ENCODE measurements around a stretch of chr17.

GRCh38 chr17:3029474-3029838 lies 34.0 kb downstream of the OR1D5 start:
- PRO-cap, 2 experiments, result no peak in any of the 2 experiments
- RAMPAGE, long total RNA, 4 experiments, result no peak in any of the 4 experiments

GRCh38 chr17:3512584-3512803 lies 36.7 kb downstream of the ASPA start:
- PRO-cap, 2 experiments, result no peak in any of the 2 experiments
- RAMPAGE, long total RNA, 4 experiments, result no peak in any of the 4 experiments

DNA sequence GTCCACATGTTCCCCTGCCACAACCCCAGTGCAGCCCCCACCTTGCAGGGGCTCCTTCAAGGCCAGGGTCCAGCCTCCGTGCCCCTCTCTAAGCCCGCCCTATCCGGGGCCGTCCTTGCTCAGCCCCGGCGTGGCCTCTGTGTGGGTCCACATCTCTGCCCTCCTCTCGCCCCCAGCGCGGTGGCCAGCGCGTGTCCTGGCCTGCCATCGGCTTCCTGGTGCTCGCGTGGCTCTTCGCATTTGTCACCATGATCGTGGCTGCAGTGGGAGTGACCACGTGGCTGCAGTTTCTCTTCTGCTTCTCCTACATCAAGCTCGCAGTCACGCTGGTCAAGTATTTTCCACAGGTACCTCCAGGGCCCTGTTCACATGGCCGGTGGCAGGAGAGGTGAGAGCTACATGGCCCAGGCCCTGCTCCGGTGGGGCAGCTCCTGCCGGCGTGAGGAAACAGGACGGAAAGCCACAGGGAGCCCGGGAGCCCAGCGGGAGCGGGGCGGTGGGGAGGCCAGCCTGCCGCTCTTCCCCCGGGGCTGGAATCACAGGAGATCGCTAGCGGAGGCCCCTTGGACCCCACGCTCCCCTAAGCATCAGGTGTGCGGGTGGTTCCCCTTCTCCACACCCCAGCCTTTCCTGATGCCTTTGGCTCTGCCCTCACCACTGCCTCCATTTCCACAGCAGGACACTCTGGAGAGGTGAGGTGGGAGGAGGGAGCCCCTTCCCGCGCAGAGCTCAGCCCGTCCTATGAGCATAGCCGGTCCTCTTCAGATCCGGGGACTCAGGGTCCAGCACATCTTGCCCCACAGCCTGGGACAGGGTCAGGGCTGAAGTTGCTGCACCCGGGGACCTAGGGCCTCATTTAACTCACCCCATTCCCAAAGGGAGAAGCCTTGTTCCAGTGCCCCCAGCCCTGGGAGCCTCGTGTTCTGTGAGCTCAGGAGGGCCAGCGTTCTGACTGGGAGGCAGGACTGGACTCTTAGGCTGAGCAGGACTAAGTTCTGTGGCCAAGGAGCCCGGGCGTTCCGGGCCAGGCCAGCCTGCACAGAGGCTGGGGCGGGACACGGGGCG lies 10.2 kb downstream of the TAX1BP3 start:
- PRO-cap, 2 experiments, result no peak in any of the 2 experiments
- RAMPAGE, long total RNA, 4 experiments, result no peak in any of the 4 experiments

DNA sequence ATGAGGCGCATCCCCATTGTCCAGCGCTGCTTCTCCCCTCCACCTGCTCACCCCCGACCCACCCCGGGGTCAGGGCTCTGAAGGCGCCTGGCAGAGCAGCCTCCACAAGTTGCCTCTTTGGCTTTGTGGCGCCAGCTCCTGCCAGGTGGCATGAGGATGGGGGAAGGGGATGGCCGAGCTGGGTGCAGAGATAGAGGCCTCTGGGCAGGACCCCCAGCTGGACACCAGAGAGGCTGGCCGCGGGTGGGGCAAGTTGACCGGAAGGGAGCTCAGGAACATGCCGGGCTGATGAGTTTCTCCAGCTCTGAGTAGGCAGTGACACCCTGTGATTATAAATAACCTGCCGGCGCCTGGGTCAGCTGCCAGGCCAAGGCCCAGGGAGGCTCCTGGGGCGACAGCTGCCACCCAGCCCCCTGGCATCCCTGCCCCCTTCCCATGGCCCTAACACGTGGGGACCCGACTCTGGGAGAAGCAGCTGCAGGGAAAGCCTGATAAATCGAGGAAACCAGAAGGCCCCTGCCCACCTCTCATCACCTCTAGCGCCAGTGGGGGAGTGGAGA lies 758 bp downstream of the P2RX5 start:
- PRO-cap, 2 experiments, result peak in 1 of 2 experiments; most common plus-strand start position 494 of the sequence (in 1)
- RAMPAGE, long total RNA, 4 experiments, result no peak in any of the 4 experiments

- PRO-cap, 2 experiments, result no peak in any of the 2 experiments
- RAMPAGE, long total RNA, 4 experiments, result no peak in any of the 4 experiments
Measured at GRCh38 chr17:3724048-3724818, 530 bp downstream of the HASPIN start.

- PRO-cap, 2 experiments, result no peak in any of the 2 experiments
- RAMPAGE, long total RNA, 4 experiments, result no peak in any of the 4 experiments
Measured at GRCh38 chr17:3770421-3770938, 30.5 kb downstream of the ITGAE start.

DNA sequence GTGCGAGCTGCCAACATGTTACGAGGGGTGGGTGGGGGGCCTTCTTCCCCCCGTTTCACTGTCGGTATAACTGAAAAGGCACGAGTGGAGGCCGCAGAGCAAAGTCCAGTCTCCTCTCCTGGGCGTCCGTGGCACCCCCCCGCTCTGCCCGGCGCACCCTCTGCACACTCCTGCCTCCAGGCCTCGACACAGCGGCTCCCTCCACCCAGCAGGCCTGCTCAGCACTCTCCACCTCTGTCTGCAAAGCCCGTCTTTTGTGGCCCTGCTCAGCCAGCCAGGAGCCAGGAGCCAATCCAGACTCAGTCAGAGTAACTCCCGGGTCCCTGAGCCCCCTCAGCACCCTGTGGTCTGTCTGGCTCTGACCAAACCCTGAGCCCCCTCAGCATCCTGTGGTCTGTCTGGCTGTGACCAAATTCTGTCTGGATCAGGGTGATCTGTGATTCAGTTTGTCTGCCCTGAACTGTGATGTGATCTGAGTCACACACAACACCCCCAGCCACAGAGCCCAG lies 6.1 kb downstream of the ITGAE start:
- PRO-cap, 2 experiments, result no peak in any of the 2 experiments
- RAMPAGE, long total RNA, 4 experiments, result no peak in any of the 4 experiments

DNA sequence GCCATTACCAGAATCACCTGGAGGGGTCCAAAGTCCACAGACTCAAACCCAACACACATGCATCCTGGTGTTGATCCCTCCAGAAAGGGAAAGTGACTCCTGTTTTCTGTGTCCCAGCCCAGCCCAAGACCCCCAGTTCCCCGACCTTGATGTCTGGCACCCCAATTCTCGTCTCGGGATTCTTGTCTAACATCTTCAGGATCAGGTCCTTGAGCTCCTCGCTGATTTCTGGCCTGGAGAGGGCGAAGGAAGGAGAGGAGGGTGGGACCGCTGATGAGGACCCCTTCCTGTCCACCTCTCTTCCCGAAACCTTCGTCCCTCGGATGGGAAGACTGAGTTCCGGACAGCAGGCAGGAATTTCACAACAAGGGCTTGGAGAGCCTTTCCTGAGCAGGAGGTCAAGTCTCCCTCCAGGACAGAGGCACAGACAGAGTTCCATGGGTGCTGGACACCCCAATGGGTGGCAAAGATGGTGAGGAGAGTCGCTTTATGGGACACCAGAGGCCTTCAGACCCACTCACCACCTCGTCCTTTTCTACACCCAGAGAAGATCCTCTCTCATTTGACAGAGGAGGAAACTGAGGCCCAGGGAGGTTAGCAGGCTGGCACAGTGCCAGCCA lies 23.1 kb downstream of the CAMKK1 start:
- PRO-cap, 2 experiments, result no peak in any of the 2 experiments
- RAMPAGE, long total RNA, 4 experiments, result start-site peak on the minus strand in 1 of 4 experiments, centred at position 248 of the sequence, 7 reads per replicate

DNA sequence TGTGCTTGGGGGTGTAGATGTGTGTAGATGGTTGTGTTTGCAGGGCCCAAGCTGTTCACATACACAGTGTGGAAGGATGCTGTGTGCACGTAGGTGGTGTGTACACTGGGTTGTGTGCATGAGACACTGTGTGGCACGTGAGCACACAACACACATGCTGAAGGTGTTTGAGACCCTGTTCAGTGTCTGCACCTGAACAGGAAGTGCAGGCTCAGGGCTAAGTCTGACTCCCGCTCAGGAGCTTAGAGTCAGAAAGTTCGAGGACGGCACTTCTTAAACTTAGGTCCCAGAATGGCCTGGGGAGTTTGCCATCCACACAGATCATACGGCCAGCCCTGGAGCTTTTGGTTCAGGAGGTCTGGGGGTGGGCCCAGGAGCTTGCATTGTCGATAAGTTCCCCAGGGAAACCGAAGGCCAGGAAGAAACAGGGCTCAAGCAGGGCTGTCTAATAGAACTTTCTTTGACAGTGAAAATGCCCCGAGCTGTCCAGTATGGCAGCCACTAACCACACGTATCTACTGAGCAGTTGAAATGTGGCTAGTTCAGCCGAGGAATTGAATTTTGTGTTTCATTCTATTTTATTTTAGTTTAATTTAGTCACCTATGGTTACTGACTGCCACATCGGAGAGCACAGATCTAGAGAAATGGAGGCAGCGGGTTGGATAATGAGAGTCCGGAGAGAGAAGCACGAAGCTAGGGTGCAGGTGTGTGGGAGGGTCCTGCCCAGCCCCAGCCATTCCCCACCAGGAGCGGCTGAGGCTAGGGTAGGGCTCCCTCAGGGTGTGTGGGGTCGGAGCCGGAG lies 4.2 kb upstream of the CAMKK1 start:
- PRO-cap, 2 experiments, result no peak in any of the 2 experiments
- RAMPAGE, long total RNA, 4 experiments, result no peak in any of the 4 experiments

GRCh38 chr17:3924440-3925262 lies 8.4 kb upstream of the P2RX1 start:
- PRO-cap, 2 experiments, result no peak in any of the 2 experiments
- RAMPAGE, long total RNA, 4 experiments, result no peak in any of the 4 experiments

- PRO-cap, 2 experiments, result no peak in any of the 2 experiments
- RAMPAGE, long total RNA, 4 experiments, result no peak in any of the 4 experiments
Measured at GRCh38 chr17:4058811-4059282, 84.0 kb downstream of the ZZEF1 start.

GRCh38 chr17:4074949-4075598 lies 67.8 kb downstream of the ZZEF1 start:
- PRO-cap, 2 experiments, result no peak in any of the 2 experiments
- RAMPAGE, long total RNA, 4 experiments, result no peak in any of the 4 experiments

DNA sequence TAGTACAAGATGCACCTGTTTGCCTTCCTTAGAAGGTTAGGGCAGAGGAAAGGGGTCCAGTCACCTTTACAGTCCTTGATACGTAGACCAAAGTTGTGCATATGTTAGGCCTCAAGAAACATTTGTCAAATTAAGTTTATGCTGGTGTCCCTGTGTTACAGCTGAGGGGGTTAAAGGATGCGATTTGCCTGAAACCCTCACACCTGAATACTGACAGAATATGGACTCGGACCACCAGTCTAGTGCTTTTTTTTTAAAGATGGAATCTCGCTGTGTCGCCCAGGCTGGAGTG lies 1.5 kb downstream of the CYB5D2 start:
- PRO-cap, 2 experiments, result no peak in any of the 2 experiments
- RAMPAGE, long total RNA, 4 experiments, result no peak in any of the 4 experiments

DNA sequence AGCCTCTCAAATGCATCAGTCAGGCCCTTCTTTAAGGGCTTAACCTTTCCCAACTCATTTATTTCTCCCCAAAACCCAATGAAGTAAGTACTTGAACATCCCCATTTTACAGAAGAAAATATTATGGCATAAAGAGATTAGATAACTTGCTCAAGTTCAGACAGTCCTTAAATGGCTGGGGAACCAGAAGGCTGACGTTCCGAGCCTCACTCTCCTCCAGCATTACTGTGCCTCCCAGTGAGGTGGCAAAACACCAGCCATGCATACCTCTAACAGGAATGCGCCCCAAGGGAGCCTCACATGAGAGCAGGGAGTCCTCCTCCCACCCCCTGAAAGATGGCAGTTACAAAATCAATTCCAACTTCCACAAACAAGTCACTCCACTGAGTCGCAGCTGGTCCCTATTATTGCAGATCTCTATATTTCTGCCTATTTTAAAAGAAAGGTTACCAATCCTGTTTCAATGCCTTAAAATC lies 55.6 kb downstream of the ANKFY1 start:
- PRO-cap, 2 experiments, result no peak in any of the 2 experiments
- RAMPAGE, long total RNA, 4 experiments, result no peak in any of the 4 experiments

DNA sequence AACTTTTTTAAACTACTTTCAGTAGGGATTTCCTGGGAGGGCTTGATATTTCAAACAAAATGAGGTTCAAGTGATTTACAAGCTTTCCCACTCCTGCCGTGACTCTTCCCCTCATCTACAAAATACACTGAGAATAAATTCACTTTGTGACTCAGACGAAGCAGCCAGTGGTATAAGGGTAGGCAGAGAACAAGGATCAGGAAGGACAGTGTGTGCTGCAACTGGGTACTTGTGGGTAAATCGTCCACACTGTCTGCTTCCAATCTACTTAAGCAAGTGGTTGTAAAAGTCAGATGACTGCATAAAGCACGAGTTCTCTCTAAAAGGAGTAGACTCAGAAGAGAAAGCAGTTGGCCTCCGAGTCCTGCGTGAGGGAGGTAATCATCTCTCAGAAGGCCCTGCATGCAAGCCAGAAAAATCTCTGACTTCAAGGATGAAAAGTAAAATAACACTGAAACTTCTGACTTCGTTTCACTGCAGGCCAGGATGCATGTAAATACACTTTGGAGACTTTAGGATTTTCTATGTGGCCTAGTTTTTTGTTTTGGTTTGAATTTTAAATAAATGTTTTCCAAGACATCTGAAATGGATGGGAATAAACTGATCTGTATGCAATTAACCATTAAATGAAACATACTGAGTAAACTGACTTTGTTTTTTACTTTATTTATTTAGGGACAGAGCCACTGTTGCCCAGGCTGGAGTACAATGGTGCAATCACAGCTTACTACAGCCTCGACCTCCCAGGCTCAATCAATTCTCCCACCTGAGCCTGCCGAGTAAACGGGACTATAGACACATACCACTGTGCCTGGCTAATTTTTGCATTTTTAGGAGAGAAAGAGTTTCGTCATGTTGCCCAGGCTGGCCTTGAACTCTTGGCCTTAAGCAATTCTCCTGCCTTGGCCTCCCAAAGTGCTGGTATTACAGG lies 43.0 kb downstream of the ANKFY1 start:
- PRO-cap, 2 experiments, result no peak in any of the 2 experiments
- RAMPAGE, long total RNA, 4 experiments, result no peak in any of the 4 experiments

DNA sequence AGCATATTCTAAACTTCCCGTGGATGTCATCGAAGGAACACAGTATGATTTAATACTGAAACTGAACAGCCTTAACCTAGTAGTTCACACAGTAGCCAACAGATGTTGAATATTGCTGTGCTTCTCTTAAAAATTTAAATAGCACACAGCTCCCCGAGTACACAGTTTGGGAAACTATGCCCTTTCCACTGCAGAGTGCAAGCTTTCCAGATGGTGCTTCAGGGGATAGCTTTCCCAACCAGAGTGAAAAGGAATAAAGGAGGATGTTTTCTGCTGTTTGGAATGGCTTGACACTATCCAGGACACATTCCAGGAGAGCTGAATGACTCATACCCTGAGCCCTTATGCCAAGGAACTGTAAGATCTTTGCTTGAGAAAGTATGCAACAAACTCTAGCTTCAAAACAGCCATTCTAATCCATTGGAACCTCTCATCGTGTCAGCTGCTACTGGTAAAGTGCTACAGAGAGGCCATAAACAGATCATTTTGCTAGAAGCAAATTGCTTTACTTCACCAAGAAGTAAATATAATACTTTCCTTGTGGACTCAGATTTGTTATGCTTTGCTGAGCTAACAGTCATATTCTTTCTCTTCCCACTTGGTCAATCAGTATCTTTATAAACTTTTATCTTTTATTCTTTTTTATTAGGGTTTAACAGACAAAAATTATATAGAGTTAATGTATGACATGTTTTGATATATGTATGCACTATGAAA lies 33.6 kb downstream of the ANKFY1 start:
- PRO-cap, 2 experiments, result no peak in any of the 2 experiments
- RAMPAGE, long total RNA, 4 experiments, result no peak in any of the 4 experiments

DNA sequence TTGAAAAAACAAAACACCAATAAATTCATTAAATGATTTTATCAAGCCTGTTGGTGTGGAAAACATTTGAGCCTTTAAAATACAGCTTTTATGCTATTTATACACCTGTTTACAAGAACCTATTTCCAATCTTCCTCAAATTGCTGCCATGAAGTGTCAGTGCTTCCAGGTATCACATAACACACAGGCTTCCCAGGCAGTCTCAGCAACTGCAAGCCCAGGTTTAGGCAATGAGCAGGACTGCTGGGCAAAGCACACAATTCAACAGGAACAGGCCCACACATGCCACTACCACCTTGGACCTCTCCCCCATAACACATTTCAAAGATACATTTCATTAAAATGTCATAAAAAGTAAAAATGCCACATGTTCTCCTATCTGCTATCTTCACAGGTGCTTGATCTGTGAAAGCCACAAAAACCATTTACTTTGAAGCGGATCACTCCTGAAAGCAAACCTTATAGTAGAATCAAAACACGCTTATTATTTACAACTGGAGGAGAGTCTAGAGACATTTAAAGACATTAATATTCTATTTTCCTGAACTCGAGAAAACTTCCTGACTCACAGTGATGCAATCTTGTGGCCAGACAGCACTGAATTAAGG lies 31.6 kb downstream of the ANKFY1 start:
- PRO-cap, 2 experiments, result peak in 1 of 2 experiments; most common plus-strand start position 259 of the sequence (in 1)
- RAMPAGE, long total RNA, 4 experiments, result no peak in any of the 4 experiments

DNA sequence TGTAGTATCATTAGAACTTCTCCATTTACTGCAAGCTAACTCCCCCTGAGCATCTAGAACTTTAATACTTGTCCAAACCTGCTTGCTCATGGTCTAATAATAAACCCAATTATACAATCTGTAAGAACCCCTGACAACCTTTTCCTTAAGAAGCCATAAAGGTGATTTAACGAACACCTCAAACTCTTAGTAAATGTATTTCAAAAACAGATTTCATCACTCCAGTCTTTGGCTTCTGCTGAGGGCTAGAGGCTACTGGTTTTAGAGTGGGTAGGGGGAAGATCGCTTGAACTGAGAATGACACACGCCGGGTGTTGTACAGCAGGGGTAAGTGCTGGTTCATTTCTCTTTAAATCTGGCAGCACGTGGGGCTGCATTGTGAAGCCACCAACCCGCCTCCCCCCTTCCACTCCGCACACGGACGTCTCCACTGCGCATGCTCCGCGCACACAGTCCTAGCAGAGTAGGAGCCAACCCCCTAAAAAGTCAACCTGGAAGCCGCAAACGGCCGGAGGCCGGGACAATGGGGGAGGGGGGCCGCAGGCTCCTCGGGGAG lies 1.5 kb downstream of the UBE2G1 start:
- PRO-cap, 2 experiments, result peak in 2 of 2 experiments; most common plus-strand start position 501 of the sequence (in 1); most common minus-strand start position 357 of the sequence (in 1)
- RAMPAGE, long total RNA, 4 experiments, result no peak in any of the 4 experiments

- PRO-cap, 2 experiments, result no peak in any of the 2 experiments
- RAMPAGE, long total RNA, 4 experiments, result no peak in any of the 4 experiments
Measured at GRCh38 chr17:4444772-4445425, 11.2 kb downstream of the SPNS3 start.

DNA sequence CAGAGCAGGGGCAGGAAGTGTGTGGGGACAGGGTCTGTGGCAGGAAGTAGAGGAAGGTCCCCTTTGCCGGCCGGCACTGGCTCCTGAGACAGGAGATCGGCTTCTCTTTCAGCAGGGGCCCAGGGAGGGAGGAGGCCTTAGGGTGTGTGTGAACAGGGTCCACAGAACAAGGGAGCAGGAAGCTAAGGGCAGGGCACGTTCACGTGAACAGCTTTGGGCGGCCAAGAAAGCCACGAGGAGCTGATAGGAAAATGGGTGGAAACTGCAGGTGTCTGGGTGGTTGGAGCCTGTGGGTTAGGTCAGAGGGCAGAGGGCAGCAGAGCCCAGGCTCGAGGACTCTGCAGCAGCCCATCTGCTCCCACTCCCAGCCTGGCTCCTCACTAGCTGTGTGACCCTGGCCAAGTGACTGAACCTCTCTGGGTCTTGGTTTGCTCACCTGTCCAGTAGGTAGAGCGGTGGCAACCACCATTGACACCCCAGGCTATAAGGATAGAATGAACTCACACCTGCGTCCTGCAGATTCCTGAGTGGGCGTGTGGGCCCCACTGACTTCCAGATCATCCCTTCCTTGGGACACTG lies 17.3 kb upstream of the SPNS2 start:
- PRO-cap, 2 experiments, result no peak in any of the 2 experiments
- RAMPAGE, long total RNA, 4 experiments, result no peak in any of the 4 experiments